Diencephalon (tissue), 2 donors: ENCODE results near the genes VN1R2, VSTM1, OSCAR, LENG1 and TMC4.

GRCh38 chr19:52932362-52932713 lies 9.1 kb upstream of the ZNF888 start:
- RAMPAGE, long total RNA, result no peak

DNA sequence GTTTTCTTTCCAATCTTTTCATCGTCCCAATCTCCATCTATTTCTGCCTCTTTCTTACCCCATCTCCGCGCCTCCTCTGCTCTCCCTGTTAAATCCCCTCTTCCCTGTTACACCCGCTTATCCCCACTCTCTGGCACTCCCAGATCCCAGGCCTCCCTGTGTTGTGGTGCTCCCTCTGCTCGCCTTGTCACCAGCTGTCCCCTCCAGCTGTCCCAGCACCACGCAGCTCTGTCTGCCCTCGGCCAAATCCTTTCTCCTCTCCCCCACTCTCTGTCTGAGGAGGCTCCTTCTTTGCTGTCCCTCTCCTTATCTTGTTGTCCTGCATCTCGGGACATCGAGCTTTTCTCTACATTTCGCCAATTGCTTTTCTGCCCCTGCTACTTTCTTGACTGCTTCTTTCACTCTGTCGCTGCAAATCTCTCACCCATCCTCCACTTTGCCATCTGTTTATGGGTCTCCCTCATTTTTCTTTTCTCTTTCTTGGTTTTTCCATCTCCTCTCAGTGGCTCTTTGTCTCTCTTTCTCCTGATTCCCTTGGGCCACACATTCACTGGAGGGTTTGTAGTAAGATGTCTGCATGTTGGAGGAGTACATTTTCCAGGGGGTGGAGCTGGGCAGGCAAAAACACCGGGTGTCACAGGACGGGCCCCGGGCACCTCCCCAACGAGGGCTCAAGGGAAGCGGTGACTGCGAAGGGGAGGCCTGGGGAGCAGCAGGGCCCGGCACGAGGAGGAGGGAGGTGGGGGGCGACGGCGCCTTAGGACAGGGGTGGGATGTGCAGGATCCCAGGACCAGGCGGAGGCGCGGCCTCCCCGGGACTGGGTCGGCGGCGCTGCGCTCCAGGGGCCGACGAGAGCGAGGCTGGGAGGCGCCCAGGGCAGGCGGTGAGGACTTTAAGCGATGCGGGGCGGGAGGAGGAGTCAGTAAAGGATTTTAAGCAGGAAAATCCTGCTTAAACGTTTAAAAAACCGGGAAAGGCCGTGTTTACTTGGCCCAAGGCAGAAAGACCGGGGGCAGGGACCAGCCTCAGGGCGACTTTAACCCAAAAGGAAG lies 717 bp downstream of the ZNF160 start:
- RAMPAGE, long total RNA, result no peak

DNA sequence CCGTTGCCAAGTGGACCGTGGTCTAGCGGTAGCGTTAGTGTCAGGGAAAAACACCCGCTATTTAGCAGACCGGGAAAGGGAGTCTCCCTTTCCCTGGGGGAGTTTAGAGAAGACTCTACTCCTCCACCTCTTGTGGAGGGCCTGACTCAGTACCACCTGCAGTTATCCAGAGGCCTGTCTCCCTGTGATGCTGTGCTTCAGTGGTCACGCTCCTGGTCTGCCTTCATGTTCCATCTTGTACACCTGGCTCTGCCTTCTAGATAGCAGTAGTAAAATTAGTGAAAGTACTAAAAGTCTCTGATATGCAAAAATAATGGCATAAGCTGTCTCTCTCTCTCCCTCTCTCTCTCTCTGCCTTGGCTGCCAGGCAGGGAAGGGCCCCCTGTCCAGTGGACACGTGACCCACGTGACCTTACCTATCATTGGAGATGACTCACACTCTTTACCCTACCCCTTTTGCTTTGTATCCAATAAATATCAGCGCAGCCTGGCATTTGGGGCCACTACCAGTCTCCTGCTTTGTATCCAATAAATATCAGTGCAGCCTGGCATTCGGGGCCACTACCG lies at the start of gene VN1R2:
Gene VN1R2 (plus strand): TSS at position 345 of the 567 bp plus-strand sequence.
- RAMPAGE, long total RNA, result no peak

- RAMPAGE, long total RNA, result no peak
Observed at GRCh38 chr19:53328758-53329395, 4.7 kb upstream of the ZNF845 start.

DNA sequence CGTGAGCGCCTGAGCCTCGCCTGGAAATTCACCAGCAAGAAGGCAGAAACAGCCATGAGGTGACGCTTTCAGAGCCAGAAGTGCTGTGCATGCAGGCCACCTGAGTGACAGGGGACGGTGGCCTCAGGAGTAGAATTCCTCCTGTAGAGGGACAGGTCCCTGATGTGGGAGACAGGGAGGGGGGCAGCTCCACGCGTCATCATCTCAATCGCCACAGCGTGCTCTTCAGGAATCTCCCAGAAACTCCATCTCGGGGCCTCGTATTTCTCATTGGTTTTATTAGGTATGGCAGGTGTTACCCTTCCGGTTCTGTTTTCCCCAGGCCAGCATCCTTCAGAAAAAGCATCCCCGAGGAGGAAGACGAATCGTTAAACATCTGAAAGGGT lies 942 bp downstream of the ZNF331 start:
- RAMPAGE, long total RNA, result no peak

- RAMPAGE, long total RNA, result no peak
Observed at GRCh38 chr19:53544970-53545607, 7.1 kb downstream of the ZNF331 start.

DNA sequence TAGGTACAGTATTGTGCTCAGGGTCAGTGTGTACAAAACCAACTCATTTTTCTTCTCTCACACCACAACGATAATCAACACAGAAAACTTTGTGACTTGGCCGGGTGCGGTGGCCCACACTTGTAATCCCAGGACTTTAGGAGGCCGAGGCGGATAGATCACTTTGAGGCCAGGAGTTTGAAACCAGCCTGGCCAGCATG lies 19.5 kb downstream of the ZNF331 start:
- RAMPAGE, long total RNA, result no peak

GRCh38 chr19:53558299-53559278 lies 20.6 kb downstream of the ZNF331 start:
- RAMPAGE, long total RNA, result no peak

GRCh38 chr19:53600053-53600956 lies 31.5 kb upstream of the DPRX start:
- RAMPAGE, long total RNA, result no peak

GRCh38 chr19:53844886-53845145 lies 20.7 kb upstream of the NLRP12 start:
- RAMPAGE, long total RNA, result no peak

GRCh38 chr19:53868248-53868436 lies 459 bp downstream of the MYADM start:
- RAMPAGE, long total RNA, result no peak

DNA sequence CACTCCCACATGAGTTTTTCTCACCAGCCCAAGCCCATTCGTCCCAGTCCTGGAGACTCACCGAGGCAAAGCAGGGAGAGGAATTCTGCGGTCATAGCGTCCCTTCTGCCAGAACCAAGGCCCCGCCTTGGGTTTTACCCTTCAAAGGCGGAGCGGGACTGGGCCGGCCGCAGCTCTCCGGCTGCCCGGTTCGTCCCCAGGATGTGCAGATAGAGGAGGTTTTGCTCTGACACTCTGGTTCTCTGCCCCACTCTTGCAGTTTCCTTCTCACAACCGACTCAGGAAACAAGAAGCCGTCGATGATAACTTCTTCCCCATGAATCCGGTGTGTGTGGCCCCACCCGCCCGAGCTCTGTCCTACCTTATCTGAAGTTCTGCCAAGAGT lies at the start of gene VSTM1:
Gene VSTM1 (minus strand): TSS at position 215 of the 385 bp plus-strand sequence.
- RAMPAGE, long total RNA, result no peak

DNA sequence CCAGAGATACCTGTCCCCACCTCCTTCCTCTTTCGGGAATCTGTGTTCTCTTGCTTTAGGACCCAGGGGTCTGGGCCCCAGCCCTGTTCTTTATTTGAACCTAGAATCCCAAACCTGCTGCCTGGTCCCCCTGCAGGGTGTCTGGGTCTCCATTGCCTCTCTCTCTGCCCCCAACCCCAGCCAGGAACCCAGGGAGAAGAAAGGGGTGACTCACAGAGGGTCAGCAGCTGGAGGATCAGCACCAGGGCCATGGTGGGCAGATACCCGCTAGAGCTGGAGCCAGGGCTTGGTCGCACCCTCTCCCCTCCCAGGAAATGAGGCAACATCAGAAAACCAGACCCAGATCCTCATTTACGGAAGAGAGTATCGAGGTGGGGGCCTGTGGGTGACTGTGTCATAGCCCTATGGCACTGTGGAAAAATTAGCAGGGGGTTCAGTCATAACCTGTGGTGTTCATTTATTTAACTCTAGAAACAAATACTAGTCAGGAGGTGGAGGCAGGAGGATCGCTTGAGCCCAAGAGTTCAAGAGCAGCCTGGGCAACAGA lies at the start of gene OSCAR:
Gene OSCAR (minus strand): TSS at position 262 of the 547 bp plus-strand sequence.
- RAMPAGE, long total RNA, result no peak

GRCh38 chr19:54109283-54109987 lies 6.0 kb downstream of the TFPT start:
- RAMPAGE, long total RNA, result no peak

GRCh38 chr19:54153351-54154137 lies 6.0 kb downstream of the LENG1 start:
- RAMPAGE, long total RNA, result no peak

GRCh38 chr19:54159234-54160440 lies at the start of gene LENG1:
Gene LENG1 (minus strand): TSS chr19:54159721.
- RAMPAGE, long total RNA, result start-site peak on the minus strand at chr19:54159650-54159732, 609 and 583 reads in 2 replicates

DNA sequence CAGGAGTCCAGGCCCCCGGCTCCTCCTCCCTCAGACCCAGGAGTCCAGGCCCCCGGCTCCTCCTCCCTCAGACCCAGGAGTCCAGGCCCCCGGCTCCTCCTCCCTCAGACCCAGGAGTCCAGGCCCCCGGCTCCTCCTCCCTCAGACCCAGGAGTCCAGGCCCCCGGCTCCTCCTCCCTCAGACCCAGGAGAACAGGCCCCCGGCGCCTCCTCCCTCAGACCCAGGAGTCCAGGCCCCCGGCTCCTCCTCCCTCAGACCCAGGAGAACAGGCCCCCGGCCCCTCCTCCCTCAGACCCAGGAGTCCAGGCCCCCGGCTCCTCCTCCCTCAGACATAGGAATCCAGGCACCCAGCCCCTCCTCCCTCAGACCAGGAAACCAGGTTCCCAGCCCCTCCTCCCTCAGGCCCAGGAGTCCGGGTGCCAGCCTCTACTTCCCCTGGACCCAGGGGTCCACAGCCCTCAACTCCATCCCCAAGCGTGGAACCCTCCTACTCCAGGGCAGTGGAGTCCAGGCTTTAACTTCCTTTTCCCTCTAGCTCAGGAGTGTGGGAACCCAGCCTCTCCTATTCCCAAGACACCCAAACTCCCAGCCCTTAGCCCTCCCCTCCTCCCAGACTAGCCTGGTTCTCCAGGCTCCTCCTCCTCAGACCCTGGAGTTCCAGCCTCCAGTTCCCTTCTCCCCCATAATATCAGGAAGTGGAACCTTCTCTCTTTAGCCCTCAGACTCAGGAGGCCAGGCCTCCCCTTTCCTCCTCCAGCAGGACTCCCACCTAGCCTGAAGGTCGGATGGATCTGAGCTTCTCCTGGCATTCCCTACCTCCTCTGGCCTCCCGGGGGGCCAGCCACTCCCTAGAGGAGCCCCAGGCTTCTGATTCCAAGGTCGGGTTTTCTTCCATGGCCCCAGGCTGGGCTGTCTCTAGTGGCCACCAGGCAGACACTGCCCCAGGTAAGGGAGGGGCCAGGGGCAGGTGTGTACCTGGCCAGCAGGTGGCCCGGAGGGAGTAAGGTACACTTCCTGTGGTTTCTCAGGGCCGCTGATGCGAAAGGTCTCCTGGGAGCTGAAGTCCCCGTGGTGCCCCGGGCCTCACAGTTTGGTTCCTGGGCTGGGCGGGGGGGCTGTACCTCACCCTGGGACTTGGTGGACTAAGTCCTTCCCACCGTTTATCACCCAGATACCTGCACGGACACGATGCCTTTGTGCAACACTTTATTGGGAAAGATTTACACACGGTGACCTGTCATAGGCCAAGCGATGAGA lies at the start of gene TMC4:
Gene TMC4 (minus strand): TSS at position 939 of the 1,258 bp plus-strand sequence.
- RAMPAGE, long total RNA, result no peak

DNA sequence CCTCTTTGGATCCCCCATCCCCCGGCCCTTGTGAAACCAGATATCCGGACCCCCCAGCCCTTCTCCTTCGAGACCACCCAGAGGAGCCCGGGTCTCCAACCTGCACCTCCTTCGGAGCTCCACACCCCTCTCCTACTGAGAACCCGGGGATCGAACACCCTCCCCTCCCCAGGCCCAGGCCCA lies 508 bp downstream of the MBOAT7 start:
- RAMPAGE, long total RNA, result no peak

DNA sequence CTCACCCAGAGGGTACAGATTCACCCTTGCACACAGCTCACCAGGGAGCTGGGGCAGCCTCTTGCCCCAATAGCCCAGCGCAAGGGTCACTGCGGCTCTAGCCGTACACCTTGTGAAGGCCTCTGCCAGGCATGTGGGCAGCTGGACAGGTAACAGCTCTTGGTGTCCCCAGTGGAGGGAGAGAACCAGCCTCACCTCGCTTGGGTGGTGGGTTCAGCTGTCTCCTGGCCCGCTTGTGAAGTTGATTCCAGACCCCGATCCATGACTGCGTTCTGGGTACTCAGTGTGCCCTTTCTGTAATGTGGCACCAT lies 5.9 kb downstream of the RPS9 start:
- RAMPAGE, long total RNA, result no peak

GRCh38 chr19:54255135-54255813 lies 1.8 kb downstream of the LILRB5 start:
- RAMPAGE, long total RNA, result no peak